Gallbladder (tissue), 1 donor: ENCODE data around the genes KIRREL2, LRFN3 and ZNF540.

GRCh38 chr19:35753670-35754379, 3.0 kb downstream of the HSPB6 start:
- PRO-cap, result no peak

GRCh38 chr19:35756616-35756764, 339 bp downstream of the HSPB6 start:
- PRO-cap, result no peak

GRCh38 chr19:35784274-35785526, 9.3 kb downstream of the ARHGAP33 start:
- PRO-cap, result no peak

- PRO-cap, result no peak
Measured at GRCh38 chr19:35856592-35857643, at the start of gene KIRREL2. KIRREL2 (plus strand) TSS chr19:35856911.

DNA sequence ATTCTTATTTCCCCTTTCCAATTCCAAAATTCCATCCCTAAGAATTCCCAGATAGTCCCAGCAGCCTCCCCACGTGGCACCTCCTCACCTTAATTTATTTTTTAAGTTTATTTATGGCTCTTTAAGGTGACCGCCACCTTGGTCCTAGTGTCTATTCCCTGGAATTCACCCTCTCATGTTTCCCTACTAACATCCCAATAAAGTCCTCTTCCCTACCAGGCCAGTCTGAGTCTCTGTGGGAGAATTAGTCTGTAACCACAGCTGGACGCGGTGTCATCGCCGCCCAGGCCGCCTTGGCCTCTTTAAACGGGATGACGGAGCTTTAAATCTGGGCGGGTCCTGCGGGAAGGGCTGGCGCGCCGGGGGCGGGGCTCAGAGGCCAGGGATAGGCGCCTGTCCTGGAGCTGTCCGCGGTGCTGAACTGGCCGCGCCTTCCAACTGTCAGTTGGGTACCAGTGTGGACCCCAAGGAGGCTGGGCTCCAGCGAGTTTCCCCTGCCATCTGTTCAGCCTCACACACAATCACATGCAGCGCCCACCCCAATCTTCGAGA, 11.3 kb downstream of the APLP1 start:
- PRO-cap, result no peak

GRCh38 chr19:35904595-35904995, 2.3 kb downstream of the HCST start:
- PRO-cap, result bidirectional peak, plus-strand start at chr19:35904862, minus-strand start at chr19:35904853

DNA sequence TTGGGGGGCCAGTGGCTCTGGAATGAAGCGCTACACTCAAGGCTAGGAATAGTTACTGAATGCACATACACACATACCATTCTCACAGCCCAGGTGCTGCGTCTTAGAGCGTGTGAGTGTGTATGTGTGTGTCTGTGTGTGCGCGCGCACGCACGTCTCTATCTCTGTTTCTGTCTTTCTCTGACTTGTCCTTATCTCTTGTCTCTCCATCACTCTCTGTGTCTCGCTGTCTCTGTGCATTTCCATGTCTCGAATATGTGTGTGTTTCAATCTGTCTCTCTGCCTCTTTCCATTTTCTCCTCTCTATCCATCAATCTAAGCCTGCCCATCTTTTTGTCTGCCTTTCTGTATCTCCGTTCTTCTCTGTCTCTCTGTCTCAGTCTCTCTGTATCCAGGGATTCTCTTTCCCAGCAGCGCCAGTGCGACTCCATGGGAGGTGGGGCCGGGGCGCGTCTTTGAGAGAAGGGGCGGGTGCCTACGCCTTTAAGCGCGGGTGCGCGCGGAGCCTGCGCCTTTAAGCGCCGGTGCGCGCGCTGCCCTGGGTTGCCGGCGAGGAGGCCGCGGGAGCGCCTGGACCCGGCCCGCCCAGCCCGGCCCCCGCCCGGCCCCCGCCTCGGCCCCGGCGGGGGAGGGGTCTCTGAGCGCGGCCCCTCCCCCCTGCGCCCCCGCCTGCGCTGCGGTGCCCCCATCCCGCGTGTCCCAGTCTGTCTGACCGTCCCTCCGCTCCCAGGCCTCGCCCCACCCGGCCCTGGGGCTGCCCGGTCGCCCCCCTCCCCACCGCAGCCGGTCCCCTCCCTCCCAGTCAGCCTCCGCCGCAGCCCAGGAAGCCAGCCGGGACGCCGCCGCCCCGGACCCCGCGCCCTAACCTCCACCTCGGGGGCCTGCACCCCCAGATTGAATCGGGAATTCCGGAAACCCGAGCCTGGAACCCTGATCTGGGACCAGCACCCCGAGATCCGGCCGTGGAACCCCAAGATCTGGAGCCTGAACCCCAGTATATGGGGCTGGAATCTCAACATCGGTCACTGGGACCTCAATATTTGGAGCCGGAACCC, at the start of gene LRFN3:
Gene LRFN3, plus strand, starts transcription at position 517 of the 1,055 bp plus-strand sequence.
- PRO-cap, result unidirectional peak, plus-strand start at position 547 of the sequence

DNA sequence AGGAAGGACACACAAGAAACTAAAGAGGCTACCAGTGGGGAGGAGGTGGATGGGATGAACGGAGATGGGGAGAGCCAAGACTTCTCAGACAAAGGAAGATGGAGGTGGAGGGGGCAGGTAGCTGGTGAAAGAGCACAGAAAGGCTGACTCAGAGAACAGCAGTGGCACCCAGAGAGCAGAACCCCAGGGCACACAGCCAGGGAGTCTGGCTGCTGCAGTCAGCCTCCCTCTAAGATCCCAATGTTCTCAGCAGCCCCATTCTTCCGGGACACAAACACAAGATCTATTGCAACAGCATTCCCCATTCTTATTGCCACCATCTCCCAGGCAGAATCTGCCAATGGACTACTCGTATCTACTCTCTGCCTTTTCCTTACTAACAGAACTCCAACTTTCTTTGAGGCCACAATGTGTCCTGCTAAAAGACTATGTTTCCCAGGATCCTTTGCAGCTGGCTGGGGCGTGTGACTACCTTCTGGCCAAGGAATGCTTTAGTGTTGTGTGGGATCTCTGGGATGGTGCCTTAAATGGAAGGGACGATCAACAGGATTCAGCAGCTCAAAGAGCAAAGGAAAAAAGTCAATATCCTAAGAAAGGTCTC, 7.6 kb downstream of the THAP8 start:
- PRO-cap, result no peak

DNA sequence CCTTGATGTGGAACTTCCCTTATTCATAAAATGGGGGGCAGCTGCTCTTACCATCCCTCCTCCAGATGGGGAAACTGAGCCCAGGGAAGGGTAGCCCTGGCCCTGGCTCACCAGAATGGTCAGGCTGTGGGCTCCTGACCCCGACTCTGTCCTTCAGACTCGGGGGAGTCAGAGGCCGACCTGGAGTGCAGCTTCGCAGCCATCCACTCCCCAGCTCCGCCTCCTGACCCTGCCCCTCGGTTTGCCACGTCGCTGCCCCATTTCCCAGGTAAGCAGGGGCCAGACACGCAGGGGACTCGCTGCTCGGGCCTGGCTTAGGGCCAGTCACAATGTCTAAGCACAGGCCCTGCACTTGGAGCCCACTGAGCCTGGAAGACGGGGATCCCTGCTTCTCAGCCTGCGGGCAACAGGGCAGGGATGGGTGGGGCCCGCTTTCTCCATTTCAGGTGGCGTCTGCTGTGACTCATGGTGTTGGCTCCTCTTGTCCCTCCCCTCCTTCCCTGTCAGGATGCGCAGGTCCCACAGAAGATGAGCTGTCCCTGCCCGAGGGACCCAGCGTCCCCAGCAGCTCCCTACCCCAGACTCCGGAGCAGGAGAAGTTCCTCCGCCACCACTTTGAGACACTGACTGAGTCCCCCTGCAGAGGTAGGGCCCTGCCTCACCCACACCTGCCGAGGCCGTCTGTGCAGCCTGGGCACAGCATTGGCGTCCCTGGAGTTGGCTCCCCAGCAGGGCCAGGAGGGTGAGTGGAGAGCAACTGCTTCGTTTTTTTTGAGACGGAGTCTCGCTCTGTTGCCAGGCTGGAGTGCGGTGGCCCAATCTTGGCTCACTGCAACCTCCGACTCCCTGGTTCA, 9.2 kb upstream of the OVOL3 start:
- PRO-cap, result no peak

GRCh38 chr19:36140695-36141831, 1.2 kb downstream of the CAPNS1 start:
- PRO-cap, result unidirectional peak, minus-strand start at chr19:36141034; unidirectional peak, minus-strand start at chr19:36141170

DNA sequence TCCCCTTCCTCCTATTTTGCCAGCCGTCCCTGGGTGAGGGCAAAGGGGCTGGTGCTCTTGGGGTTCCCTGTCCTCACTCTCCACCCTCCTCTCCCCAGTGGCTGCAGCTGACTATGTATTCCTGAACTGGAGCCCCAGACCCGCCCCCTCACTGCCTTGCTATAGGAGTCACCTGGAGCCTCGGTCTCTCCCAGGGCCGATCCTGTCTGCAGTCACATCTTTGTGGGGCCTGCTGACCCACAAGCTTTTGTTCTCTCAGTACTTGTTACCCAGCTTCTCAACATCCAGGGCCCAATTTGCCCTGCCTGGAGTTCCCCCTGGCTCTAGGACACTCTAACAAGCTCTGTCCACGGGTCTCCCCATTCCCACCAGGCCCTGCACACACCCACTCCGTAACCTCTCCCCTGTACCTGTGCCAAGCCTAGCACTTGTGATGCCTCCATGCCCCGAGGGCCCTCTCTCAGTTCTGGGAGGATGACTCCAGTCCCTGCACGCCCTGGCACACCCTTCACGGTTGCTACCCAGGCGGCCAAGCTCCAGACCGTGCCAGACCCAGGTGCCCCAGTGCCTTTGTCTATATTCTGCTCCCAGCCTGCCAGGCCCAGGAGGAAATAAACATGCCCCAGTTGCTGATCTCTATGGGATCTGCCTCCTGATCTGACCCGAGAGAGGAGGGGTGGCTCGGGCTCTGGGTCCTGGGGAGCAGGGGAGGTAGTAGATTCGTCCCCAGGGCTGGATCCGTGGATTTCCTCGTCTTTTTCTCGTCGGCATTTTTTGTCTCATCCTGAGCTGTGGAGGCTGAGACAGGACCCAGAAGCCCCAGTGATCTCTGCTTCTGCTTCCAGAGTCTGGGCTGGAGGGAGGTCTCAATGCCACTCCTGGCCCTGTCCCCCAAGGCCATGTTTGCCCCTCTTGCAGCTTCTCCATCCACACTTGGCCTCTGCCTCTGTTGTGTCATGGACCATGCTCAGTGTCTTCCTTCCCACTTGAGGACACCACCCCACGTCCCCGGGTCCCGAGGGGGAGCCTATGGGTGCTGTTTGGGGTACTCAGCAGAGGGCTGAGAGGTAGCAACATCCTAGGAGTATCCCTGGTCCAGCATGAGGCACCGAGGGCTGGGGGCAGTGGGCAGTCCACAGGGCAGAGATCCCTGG, 2.2 kb downstream of the COX7A1 start:
- PRO-cap, result no peak

- PRO-cap, result bidirectional peak, plus-strand start at chr19:36266741, minus-strand start at chr19:36266580
Measured at GRCh38 chr19:36266401-36266991, 51.6 kb downstream of the ZNF146 start.

GRCh38 chr19:36836946-36837670, 1.1 kb downstream of the ZNF790 start:
- PRO-cap, result no peak

DNA sequence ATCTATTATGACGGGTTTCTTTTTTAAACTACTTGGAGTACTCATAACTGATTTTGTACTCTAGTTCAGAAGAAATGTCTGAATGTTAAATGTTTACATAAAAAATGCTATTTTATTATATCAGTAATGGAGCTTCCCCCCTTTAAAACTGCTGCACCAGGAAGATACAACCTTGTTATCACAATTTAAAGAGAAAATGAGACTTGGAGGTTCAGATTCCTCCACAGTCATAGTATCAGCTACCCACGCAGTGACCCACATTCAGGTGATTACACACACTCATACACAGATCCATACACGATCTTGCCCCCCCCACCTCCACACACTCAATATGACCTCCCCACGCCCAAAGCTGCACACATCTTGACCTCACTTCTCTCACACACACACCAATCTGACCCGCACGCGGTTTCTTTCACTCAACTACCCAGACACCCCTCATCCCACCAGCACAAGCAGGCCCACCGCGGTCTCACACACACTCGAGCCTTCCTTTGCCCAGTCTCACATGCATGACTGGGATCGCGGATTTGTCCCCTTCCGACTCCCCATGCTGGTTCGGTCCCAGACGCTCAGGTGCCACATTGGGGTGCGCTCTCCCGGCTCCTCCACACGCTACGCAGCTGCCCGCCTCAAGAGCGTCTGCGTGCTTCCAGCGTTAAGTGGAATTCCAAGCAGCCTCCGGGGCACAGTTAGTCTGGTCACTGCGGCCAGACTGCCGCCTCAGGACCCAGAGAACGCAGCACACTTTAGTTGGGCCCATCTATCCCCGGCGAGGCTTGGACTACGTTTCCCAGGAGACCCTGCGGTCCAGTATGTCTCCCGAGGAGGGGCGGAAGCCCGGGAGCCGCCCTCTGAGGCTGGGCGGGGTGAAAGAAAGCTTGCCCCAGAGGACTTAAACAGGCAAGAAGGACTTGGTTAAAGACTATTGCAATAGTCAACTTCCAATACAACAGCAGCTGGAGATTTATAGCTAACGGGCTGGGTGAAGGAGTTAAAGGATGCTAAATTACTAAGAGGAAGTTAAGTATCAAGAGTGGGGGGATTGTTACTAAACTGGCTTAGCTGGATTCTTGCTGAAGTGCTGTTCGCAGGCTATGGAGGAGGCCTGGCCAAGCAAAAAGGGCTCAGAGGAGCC, 813 bp upstream of the ZNF345 start:
- PRO-cap, result bidirectional peak, plus-strand start at position 872 of the sequence, minus-strand start at position 739 of the sequence

GRCh38 chr19:36972944-36974196, 57.2 kb downstream of the ZNF568 start:
- PRO-cap, result bidirectional peak, plus-strand start at chr19:36973204, minus-strand start at chr19:36973138

DNA sequence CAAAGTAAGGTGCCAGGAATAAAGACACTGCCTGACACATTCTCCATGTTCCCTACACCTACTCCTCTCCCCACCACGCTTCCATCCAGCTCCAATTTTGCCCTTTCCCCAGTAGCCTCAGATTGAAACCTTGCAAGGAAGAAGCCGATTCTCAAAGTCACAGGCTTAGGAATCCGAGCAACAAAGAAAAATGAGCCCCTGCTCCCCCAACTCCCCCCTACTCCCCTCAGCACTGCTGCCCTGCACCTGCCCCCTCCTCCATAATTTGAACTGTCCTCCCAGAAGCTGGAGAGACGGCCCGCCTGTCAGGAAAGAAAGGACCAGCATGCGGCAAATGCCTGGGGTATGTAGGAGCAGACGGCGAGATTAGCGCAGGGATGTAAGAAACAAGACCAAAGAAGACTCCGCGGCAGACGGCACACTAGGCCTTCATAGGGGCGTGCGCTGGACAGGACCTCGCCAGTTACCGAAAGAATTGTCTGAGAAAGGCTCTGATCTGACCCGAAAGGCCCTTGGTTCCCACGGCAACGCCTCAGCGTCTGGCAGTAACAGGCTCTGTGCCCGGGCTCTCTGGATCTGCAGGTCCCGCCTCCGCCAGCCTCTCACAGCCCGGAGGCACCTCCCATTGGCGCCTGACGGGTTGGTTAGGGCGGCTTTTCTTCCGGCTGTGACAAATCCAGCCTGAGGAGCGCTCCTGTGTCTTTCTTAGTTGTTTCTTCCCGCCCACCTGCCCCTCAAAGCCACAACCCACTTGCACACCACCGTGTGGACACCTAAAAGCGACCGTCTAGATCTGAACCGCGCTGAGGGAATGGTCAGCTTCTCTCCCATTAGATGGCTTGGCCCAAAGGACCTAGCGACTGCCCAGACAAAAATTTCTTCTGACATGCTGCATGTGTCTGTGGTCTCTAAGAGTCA, 21.9 kb upstream of the ZNF875 start:
- PRO-cap, result bidirectional peak, plus-strand start at position 625 of the sequence, minus-strand start at position 477 of the sequence

- PRO-cap, result no peak
Measured at GRCh38 chr19:37361959-37362623, 8.8 kb upstream of the ZNF527 start.

GRCh38 chr19:37594582-37595612, at the start of gene ZNF540:
ZNF540 (plus strand) TSS chr19:37594876.
- PRO-cap, result bidirectional peak, plus-strand start at chr19:37594880, minus-strand start at chr19:37594755

DNA sequence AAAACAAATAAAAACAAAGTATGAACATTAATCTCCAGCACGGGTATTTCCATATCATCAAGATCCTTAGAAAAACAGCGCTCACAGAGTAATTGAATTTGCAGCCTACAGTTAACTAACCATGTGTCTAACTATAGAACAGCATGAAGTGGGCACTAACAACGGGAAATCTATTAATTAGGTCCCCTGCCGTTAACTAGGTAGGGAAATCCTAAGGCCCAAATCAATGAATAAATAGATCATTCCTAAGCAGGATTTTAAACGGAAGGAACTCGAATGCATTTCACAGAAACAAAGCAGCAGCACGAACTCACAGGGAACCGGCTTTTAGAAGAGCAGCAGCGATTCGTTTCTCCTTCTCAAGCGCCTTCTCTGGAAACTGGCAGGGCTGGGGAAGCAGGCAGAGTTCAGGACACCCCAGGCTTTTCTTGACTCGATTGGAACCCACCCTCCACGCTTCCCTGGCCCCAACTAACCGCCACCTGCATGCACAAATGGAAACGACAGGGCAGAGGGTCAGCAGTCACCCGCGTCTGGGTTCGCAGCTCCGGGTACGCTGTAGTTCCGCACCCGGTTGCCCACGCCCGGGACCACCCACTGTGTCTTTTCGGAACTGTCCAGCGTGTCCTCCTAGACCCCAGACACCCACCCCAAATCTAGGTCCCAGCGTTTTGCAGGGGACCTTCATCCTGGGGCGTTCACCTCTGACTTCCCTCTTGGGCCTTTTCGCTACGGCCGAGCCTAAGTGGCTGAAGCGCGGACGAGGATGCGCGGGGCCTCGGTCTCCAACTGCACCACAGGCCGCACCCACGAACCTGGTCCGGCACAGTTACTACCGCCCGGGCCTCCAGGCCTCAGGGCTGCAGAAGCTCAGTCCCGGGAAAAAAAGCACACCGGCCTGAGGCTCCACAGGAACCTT, 608 bp downstream of the ZFP30 start:
- PRO-cap, result unidirectional peak, plus-strand start at position 498 of the sequence

DNA sequence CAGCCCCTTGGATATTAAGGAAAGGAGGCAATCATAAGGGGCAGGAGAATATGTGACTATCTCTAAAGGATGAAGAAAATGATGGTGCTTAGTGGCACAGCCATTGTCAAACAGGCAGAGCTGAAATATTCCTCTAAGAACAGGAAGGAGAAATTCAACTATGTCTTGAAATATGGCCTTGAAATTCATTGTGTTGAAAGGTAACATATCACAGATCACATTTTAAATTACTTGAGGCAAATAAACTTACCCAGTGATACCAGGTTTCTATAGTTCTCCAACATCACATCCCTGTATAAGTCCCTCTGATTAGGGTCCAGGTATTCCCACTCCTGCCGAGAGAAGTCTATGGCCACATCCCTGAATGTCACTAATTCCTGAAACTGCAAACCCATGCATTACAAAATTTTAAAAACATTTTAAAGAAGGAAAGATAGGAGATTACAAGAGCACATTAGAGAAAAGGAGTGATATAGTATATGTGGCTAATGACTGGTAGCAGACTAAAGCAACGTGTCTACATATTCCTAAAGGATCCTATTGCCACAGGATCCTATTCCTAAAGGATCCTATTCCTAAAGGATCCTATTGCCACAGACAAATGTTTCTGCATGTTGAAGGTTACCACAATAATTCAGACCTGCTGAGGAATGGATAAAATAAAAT, 7.9 kb downstream of the ZNF573 start:
- PRO-cap, result no peak